ENCODE data around the gene IRAG1.

DNA sequence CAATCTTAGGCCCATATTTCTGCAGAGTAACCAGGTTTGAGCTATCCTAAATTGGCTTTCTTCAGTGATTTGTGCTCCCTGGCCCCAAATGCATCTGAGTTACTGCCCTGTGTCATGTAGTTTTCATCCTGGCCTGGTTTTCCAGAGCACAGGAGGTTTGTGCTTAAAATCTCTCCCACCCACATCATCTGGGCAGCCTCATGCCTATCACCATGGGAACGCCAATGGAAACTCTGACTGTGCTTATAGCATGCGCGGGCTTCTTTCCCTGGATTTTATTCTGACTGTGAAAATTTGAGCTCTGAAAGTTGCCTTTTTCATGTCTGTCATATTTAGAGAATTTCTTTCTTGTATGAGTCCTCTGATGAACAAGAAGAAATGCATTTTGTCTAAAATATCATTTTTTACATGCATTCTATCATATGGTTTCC is 55.3 kb downstream of the IRAG1 start:
- PRO-cap, 7 experiments: no peak in any of the 7 experiments
- RAMPAGE, long total RNA, 2 experiments: no peak in any of the 2 experiments

DNA sequence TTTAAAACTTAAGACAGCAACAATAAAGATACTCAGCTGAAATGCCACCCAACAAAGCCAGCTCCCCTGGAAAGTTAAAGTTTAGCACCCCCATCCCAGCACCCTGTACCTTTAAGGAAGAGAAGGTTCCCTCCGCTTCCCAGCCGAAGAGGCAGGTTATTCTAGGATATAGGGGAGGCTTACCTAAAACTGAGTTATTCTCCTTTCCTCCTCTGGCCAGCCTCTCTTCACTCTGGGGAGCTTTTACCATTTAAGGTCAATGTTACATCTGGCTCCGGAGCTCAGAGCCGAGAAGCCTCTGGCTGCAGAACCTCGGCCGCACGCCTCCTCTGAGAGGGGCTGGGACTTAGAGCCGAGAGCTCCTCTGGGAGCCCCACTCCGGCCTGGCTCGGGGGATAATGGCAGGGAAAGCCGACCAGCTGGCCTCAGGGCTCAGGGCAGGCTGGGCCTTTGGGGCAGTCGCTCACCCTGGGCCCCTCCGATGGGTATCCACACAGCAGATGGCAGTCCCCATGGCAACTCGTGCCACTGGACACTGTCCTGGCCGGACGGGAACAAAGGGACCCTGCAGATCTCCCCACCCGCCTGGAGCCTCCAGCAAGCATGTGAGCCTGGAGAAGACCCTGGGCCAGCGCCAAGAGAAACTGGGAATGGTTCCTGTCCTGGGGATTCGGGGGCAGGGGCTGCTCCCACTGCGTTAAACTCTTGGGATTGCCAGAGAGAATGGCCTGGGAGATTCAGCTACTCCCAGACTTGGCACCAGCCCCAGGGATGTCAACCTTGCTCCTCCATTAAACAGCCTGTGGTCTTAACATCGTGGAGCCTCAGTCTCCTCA is at the start of gene IRAG1:
Gene IRAG1, minus strand, starts transcription at position 403 of the 836 bp plus-strand sequence.
- PRO-cap, 7 experiments: peak in 7 of 7 experiments; most common plus-strand start position 376 of the sequence (in 7); most common minus-strand start position 331 of the sequence (in 6)
- RAMPAGE, long total RNA, 2 experiments: start-site peak on the minus strand in 2 of 2 experiments, centred at positions 166 to 219 of the sequence, 20 reads per replicate

DNA sequence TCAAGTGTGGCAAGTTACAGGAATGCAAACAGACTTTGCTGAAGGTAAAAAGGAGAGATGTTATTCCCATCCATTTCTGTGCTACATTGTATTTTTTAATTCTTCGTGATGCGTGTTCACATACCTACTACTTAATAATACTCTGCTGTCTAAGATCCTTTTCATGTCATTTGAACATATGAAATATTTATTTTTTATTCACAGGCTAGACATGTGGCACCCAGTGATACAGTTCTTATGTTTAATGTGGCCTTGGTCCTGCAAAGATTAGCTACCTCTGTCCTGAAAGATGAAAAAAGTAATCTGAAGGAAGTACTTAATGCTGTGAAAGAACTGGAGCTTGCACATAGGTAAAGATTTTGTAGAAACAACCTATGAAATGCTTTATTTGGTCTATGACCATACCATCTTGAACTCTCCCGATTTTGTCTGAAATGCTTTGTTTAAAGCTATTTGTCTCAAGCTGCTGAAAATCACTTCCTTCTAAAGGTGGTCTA is 19.3 kb downstream of the CTR9 start:
- PRO-cap, 7 experiments: no peak in any of the 7 experiments
- RAMPAGE, long total RNA, 2 experiments: no peak in any of the 2 experiments

- PRO-cap, 7 experiments: no peak in any of the 7 experiments
- RAMPAGE, long total RNA, 2 experiments: no peak in any of the 2 experiments
Observed at GRCh38 chr11:11406966-11408116, 54.3 kb upstream of the CSNK2A3 start.

GRCh38 chr11:11461383-11461931 is 108.4 kb upstream of the CSNK2A3 start:
- PRO-cap, 7 experiments: no peak in any of the 7 experiments
- RAMPAGE, long total RNA, 2 experiments: no peak in any of the 2 experiments

DNA sequence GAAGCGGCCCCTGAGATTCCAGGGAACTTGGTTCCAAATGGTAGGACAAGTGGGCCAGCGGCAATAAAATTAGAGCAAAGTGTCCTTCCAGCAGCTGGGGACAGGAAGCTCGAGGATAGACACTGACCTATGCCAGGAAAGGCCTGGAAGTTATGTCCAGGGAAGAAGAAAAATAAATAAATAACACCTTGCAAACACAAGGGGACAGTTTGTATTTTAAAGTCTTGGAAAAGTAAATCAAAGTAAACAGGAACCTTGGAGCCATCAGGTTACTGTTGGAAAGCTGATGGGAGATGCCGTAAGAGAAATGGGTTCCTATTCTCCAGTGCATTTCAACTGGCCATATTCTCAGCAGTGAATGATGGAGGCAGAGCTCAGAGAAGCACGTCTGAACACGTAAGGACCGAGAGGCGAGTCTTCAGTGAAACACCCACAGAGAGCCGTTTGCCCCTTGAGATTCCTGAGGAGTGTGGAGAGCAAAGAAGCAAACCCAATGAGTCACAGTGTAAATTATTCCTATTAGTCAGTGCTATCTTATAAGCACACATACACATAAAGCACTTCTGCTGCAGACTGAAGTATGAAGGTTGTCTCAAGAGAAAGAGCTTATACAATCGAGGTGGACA is 37.6 kb downstream of the GALNT18 start:
- PRO-cap, 7 experiments: no peak in any of the 7 experiments
- RAMPAGE, long total RNA, 2 experiments: no peak in any of the 2 experiments

DNA sequence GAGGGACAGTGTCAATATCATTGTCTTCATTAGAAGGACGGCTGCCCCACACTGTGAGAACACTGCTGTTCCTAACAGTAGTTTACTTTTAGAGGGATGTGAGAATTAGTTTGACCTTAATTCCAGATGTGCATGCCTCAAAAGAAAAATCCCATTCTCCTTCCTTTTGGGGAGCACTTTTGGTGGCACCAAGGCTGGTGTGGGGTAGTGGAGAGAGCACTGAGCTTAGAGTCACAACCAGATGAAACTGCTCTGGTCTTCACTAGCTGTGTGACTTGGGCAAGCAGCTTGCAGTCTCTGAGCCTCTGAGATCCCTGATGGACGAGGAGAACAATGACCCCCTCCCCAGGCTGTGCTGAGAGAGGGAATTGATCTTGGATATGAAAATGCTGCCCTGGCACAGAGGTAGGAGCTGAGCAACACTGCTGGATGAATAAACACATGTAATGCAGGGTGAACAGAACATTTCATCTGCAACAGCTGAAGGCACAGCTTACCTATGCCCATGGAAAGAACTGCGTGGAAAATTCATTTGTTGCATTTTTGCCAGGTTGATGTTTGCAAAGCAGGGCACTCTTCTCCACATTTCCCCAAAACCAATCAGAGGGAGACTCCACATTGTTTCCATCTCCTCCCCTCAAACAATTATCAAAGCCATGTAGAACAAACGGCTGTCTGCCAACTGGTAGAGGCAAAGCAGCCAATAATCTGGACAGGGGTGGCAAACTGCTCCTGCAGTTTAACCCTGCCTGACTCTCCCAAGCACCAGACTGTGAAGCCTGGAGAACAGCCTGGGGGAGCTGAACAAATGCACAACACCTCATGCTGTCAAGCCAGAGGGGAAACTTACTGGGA is 44.7 kb downstream of the DKK3 start:
- PRO-cap, 7 experiments: no peak in any of the 7 experiments
- RAMPAGE, long total RNA, 2 experiments: no peak in any of the 2 experiments

- PRO-cap, 7 experiments: no peak in any of the 7 experiments
- RAMPAGE, long total RNA, 2 experiments: no peak in any of the 2 experiments
Observed at GRCh38 chr11:11966780-11967157, 41.7 kb downstream of the DKK3 start.

GRCh38 chr11:12017916-12018277 is 9.5 kb upstream of the DKK3 start:
- PRO-cap, 7 experiments: no peak in any of the 7 experiments
- RAMPAGE, long total RNA, 2 experiments: no peak in any of the 2 experiments

DNA sequence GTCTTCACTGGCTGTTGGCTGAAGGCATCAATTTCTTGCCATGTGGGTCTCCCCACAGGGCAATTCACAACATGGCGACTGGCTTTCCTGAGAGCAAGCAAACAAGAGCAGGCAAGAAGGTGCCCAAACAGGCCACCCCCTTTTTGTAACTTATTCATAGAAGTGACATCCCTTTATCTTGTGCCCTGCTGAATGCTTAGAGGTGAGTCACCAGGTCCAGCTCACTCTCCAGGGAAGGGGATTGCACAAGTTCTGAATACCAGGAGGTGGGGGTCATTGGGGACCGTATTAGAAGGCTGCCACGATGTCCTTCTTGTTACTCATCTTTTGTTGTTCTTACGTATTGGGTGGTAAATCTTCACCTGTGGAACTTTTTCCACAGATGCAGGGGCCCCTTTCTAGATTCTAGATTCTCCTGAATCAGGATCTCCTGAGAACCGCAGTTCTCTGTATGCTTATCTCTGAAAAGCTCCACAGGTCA is 44.2 kb upstream of the MICAL2 start:
- PRO-cap, 7 experiments: no peak in any of the 7 experiments
- RAMPAGE, long total RNA, 2 experiments: no peak in any of the 2 experiments

- PRO-cap, 7 experiments: no peak in any of the 7 experiments
- RAMPAGE, long total RNA, 2 experiments: no peak in any of the 2 experiments
Observed at GRCh38 chr11:12090430-12091324, 19.7 kb upstream of the MICAL2 start.

DNA sequence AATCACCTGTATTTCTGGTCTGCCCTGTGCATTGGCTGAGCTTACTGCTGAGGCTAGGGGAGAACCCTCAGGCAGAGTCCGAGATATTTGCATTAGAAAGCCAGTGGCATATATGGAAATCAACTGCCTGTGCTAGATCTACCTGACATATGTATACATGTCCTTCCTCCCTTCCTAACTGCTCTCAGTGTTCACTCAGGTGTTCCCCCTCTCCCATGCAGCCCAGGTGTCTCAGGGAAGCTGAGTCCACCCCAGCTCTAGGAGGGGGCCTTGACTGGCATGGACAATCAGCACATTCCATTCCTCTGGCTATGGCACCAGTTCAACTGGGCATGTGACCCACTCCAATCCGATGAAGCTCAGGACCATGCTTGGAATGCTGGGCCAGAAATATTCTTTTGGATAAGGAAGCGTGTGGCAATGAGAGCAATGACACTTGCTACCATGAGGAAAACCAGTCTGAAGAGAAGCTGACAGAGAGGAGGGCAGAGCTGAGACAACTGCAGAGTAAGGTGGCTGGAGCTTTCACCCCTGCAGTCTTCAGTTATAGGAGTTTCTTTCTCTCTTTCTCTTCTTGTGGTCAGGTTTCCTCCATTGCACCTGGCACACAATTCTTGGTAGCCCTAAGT is 6.6 kb upstream of the MICAL2 start:
- PRO-cap, 7 experiments: no peak in any of the 7 experiments
- RAMPAGE, long total RNA, 2 experiments: no peak in any of the 2 experiments

DNA sequence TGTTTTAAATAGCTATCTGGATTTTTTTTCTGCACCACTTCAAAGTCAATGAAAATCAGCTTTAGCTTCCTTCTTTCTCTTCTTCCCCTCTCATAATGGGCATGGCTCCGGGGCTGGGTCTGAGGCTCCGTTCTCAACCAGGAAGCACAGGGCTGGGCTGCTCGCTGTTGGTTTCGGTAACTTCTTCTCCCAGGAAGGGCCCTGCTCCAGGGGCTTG is 23.8 kb downstream of the MICAL2 start:
- PRO-cap, 7 experiments: no peak in any of the 7 experiments
- RAMPAGE, long total RNA, 2 experiments: no peak in any of the 2 experiments

DNA sequence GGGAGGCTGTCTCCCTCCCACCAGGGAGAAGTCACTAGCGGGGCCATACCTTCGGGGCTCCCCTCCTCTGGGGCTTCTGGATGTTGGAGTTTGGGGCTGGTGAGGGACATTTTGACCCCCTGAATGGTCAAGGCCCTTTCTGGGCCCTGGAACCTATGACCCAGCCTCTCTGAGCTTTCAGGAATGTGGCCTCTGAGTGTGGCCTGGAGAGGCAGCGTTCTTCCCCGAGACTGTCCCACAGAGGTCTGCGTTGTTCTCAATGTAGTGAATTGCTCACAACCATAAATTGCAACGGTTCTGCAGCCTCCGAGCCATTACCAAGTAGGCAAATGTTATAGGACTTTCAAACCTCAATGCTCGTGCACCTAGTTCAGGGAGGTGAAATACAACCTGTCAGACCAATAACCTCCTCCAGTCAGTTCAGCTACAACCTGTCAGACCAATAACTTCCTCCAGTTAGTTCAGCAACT is 34.0 kb downstream of the MICAL2 start:
- PRO-cap, 7 experiments: peak in 2 of 7 experiments; most common minus-strand start position 240 of the sequence (in 2)
- RAMPAGE, long total RNA, 2 experiments: no peak in any of the 2 experiments

GRCh38 chr11:12156174-12156562 is 45.8 kb downstream of the MICAL2 start:
- PRO-cap, 7 experiments: peak in 4 of 7 experiments; most common plus-strand start chr11:12156441 (in 4)
- RAMPAGE, long total RNA, 2 experiments: no peak in any of the 2 experiments

DNA sequence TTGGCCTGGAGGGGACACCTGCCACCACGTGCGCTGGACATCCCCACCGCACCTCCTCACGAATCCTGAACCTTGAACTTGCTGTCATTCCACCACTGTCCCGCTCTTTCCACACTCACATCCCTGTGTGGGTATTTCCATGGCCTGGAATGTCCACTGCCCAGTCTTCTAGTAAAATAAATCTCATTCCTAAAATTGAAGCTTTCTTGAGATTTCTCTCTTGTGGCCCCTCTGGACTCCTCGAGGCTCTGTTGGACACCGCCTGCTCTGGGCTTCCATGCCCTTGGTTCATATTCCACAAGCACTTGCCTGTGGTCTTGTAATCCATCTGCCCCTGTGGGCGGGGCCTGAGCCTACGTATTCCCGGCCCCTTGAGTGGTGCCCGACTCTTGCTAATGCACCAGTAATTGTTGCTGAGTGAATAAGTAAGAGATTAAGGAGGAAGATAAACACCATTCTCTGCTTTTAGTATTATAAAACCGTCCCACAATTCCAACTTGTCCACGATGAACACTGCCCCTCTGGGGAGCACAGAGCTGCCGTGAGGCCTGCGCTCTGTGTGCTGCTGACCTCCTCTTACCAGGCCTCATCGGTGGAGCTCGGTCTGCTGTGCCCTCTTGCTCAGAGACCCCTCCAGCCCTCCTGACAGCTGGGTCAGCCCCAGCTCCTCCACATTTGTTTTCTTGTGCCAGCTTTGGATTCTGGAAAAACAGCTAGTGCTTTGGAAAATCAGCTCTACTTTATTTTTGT is 50.2 kb downstream of the MICAL2 start:
- PRO-cap, 7 experiments: peak in 2 of 7 experiments; most common minus-strand start position 644 of the sequence (in 2)
- RAMPAGE, long total RNA, 2 experiments: no peak in any of the 2 experiments

- PRO-cap, 7 experiments: no peak in any of the 7 experiments
- RAMPAGE, long total RNA, 2 experiments: no peak in any of the 2 experiments
Observed at GRCh38 chr11:12166939-12167732, 56.7 kb downstream of the MICAL2 start.

DNA sequence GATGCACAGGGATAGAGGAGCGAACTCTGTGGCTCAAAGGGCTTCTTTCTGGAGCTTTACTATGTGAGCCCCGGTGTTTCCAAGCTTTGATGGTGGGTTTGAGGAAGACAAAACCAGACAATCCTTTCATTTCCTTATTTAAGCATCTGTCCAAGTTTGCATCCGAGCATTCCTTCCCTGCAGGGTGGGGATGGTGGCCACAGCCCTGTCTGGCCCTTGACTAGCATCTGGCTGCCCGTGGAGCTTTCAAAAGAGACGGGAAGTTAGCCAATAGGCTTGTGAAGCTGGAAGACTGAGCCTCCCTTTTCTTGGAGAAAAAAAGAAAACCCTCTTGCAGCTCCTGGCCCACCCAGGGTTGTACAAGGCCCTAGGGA is 60.5 kb downstream of the MICAL2 start:
- PRO-cap, 7 experiments: peak in 2 of 7 experiments; most common minus-strand start position 222 of the sequence (in 2)
- RAMPAGE, long total RNA, 2 experiments: no peak in any of the 2 experiments

DNA sequence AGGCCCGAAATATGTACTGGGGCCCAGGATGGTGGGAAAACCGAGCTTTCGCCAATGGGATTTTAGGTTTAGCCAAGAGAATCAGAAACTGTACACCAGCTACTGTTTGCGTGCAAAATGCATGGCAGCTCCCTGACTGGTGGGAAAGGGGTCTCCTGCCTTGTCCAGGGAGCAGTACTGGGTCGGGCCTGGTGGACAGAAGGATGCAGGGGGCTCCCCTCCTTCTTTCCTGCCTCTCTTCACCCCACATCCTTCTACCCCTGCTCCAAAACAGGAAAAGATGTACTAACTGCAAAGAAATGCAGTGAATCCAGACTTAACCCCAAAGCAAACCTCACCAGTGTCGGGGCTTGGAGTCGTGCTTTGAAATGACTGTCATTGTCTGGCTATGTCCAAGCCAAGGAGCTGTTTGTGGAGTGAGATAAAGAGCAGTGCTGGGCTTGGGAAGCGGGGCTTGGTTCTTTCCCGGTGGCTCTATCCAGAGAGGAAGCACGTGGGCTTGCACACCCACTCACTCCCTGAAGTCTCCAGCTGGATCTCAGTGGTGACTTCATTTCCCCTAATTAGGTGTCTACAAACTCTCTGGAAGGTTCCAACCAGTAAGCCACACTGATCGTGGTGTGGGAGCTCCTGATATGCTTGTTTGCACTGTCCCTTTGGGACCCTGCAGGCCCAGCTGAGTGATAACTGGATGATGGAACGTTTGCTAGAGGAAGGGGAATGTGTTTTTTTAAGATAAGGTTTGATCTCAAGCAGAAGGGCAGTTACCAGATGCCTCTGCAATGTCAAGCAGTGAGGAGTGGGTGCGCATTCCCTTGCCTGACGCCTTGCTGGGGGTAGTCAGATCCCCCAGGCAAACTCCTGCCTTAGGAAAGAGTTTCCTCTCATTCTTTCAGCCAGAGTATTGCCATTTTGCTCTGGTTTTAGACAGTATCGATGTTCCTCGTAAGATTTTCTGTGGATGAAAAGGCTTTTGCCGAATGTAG is 90.6 kb downstream of the MICAL2 start:
- PRO-cap, 7 experiments: no peak in any of the 7 experiments
- RAMPAGE, long total RNA, 2 experiments: no peak in any of the 2 experiments

- PRO-cap, 7 experiments: no peak in any of the 7 experiments
- RAMPAGE, long total RNA, 2 experiments: no peak in any of the 2 experiments
Observed at GRCh38 chr11:12273968-12274385, 103.4 kb upstream of the PARVA start.